NB4 (cell line): ENCODE measurements around the genes ZNF620 and KLHL40.

DNA sequence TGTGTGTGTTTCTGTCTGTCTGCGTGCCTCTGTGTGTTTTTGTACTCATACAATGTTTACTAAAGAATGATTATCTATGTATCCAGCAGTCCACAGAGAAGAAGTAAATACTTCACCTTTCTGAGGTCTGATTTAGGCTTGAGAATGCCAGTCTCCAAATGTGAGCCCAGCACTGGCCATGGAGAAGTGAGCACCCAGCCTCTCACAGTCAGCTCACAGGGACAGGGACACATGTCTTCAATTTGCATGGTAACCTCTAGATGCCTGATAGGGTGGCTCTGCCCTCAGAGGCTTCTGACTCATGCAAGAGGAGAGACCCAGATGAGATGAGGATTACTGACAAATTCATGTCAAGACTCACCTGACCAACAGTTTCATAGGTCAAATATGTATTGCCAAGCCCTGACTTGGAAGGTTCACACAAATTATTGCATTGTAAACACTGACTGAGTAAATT is 31.0 kb downstream of the ENTPD3 start:
- RRBS = no CpG with 5 or more reads among the region's 1 CpG

DNA sequence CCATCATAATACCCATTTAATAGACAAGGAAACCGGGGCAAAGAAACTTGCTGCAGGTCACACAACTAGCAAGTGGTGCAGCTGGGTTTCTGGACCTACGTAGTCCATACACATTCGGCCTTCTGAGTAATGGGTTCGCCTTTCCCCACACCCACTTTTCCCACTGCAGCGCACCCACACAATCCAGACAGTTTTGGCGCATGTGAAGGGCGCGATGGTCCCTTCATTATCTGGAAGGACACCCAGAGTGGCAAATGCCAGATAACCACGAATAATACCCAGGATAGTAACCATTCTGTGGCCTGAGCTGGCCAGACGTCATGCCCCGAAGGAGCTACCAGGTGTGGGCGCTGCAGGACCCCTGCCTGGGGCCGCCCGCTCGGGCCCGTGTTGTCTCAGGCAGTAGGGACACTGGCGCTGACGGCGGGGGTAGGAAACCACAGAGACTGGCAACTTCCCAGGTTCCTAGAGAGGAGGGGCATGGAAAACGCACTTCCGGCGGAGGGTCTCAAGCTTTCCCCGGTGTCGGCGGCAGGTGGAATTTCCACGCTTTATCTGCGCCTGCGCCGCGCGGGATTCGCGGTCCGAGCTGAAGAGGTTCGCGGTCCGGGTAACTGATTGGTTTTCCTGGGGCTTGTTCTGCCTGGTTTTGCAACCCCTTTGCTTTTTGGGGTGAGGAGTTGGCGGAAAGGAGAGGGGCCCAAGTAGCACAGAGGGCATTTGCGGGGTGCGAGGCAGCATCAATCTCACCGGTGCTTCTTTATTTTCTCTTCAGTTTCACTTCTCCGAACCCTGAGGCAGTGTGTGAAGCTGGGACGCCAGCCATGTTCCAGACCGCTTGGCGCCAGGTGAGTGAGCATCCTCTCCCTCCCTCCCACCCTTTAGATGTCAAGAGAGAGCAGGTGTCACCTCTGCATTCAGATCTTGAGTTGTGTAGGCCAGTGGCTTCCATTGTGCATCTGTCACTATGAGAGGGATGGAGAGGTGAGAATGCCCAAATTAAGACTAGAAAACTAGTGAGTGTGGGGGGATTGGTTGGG is at the start of gene ZNF620:
TSS of gene ZNF620 (plus strand) at position 511 of the 1,040 bp plus-strand sequence.
- RRBS = under 1% methylated on average over 10 of the region's 45 CpGs

GRCh38 chr3:40828318-40828869 is 303.6 kb downstream of the ZNF621 start:
- RRBS = no CpG with 5 or more reads among the region's 4 CpGs

GRCh38 chr3:40877591-40878454 is 321.5 kb upstream of the CTNNB1 start:
- RRBS = no CpG with 5 or more reads among the region's 12 CpGs

- RRBS = no CpG with 5 or more reads among the region's 10 CpGs
Observed at GRCh38 chr3:41241498-41242616, 42.6 kb downstream of the CTNNB1 start.

DNA sequence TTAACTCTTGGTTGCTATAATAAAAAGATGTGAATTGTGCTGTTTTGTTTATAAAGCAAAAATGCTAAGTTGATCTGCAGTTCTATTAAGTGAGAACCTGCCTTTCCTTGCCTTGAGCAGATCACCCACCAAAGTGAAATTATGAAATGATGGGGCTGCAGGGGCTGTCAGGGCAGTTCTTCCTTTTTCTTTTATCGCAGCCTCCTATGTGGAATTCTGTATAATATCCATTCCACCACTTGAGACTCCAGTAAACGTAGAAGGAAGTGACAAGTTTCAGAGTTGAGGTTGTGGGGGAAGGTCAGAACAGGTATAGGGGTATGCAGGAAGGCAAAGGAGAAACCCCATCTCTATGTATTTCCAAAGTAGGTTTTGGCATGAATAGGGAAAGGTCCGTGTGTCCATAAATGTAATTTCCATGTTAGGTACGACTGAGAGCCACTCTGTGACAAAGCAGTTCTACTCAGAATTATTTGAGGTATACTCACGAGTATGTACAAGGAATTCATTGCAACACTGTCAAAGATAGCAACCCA is 43.4 kb downstream of the CTNNB1 start:
- RRBS = no CpG with 5 or more reads among the region's 5 CpGs

- RRBS = under 1% methylated on average over 56 of the region's 123 CpGs
Observed at GRCh38 chr3:42013308-42014157, 51.6 kb upstream of the ULK4 start.

DNA sequence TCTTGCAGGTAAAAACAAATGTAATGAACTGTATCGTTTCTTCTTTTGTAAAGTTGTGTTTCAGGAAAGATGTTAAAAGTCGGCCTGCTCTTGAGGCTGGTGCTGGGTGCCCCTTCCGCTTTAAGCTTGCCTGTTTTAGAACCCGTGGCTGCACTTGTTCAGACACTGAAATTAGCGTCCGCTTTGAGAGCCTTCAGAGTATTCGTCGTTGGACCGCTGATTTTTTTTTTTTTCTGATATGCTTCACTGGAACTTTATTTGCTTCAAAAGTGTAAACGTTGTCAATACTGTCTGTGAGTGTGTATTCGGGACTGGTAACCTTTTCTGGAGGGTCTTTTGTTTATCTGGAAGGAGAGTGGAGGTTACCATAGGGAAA is 52.7 kb upstream of the ULK4 start:
- RRBS = no CpG with 5 or more reads among the region's 11 CpGs

GRCh38 chr3:42014963-42015599 is 53.2 kb upstream of the ULK4 start:
- RRBS = no CpG with 5 or more reads among the region's 11 CpGs

DNA sequence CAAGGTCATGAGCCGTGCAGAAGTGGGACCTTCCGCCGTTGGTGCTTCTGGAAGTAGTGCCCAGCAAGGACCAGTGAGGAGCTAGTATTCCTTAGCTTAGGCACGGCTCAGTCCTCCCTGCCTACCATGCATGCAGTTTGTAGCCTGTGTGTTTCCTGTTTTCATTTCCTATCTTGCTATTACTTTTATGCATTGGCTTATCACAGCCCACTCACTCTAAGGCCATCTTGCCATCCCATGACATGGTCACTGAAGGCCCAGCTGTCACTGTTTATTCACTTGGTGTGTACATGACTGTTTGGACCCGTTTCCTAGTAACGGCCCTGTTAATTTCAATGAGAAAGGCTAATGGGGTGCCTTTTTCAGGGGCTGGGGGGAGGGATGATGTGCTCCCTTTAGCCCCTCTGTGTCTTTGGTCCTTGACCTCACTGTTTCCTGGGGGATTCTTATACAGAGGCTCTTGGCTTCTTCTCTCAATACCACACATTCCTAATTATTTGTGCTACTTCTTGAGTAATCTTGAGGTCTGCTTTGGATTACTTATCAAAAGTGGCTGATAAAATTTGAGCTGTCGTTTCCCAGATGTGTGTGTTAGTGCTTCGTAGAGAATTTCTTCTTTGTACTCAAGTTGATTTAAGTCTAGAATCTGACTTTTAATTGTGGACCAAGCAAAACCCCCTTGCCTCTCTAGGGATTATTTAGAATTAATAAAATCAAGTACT is 24.5 kb upstream of the TRAK1 start:
- RRBS = no CpG with 5 or more reads among the region's 8 CpGs

DNA sequence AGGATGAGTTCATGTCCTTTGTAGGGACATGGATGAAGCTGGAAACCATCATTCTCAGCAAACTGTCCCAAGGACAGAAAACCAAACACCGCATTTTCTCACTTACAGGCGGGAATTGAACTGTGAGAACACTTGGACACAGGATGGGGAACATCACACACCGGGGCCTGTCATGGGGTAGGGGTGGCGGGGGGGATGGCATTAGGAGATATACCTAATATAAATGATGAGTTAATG is 18.5 kb downstream of the TRAK1 start:
- RRBS = no CpG with 5 or more reads among the region's 4 CpGs

DNA sequence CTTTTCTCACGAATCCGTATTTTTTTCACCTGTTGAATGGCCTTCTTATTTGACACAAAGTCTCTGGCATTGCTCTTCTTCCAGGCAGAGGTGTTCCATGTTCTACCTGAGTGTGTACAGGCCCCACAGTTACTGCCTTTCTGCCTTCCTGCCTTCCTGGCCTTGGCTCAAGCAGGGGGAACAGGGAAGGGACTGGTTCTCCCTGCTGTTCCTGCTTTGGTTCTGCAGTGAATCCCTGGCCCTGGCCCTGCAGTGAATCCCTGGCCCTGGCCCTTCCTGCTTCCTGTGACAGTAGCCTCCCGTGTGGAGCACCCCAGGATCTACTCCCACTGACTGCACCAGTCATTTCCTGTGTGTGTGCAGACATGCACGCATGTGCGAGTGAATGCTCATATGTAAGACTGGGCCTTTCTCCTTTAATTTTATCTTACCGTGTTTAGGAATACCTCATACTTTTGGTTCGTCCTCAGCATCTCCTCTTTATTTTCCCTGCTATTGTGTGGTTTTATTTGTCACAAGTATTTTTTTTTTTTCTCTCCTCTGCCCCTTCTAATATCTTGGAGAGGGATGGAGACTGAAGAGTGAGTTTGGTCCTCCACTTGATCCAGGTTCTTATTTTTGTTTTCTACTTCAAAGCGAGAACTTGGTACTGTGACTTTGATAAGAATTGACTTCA is 32.2 kb downstream of the TRAK1 start:
- RRBS = no CpG with 5 or more reads among the region's 8 CpGs

DNA sequence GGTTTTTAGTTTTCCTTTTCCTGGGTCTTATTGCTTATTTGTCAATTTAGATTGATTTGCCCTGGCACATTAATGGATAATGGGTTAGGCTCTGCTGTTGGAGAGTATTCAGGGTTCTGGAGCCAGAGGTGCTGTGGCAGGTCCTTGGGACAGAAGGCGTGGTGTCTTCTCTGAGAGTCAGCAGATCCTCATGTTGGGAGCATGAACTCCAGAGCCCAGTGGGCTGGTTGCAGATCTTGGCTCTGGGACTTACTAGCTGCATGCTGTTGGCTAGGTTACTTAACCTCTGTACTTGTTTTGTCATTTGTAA is 77.7 kb downstream of the CCK start:
- RRBS = no CpG with 5 or more reads among the region's 1 CpG

DNA sequence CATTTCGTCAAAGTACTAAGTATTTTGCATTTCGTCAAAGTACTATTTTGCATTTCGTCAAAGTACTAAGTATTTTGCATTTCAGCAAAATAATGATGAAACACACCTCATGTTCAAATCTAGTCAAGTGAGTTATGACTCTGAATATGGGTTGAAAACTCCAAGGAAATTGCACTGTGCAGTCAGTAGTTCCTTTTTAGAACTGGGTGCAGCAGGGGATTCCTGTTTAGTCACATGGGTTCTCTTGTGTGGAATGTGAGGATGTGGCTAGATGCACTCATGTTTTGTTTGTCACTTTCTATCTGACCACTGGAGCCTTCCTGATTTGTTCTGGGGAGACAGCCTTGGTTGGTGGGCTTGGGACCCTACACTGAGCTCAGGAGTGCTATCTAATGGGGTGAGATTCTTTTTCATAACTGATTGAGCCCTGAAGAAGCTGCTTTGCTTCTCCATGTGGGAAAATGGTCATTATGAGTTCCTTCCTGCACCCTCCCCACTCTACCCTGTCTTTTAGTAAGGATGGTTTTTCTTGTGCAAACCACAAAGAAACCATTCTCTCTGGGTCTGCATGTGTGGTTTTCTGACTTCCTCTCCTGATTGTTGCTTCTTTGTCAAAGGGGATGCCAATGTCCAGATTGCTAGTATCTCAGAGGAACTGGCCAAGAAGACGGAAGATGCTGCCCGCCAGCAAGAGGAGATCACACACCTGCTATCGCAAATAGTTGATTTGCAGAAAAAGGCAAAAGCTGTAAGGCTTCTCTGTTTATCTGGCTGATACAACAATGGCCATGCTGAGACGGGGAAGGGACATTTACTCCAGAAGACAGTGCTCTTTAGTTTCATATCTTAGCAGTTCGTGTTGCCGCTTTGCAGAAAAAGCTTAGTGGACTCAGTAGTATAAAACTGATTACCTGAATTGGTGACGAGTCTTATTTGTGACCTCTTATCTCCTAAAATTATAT is 73.2 kb downstream of the CCK start:
- RRBS = no CpG with 5 or more reads among the region's 10 CpGs

DNA sequence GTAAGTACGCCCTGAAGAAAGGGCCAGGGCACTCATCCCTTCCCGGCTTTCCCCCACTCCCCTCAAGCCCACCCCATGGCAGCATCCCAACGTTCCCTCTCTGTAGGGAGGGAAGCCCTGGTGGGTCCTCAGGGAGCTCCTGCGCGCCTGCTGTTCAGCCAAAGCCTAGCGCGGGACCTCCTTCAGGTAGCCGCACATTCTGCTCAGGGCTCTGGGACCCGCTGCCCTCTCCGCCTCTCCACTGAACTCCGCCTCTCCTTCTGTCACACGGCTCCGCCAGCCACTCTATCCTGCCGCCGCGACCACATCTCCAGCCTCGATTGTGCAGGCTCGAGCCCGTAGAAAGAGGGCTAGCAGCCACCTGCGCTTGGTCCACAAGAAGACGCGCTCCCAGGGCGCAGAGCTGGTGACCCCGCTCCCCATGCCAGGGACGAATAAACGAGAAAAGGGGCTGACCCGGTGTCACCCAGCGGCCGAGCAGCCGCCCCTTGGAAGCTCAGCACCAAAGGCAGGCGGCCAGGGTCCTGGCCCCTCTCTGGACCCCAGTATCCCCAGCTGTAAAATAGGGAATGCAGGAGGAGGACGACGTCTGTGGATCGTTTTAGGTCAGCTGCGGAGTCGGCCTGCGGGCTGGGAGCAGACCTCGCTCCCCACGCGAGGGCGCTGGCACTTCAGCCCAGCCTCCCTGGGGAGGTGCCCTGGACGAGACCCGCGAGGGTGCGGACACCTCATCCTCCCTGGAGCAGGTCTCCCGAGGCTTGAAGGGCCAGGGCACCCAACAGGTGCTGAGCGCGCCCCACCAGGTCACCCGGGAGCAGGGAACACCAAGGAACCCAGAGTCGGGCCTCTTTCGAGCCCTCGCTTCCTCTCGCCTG is 1.0 kb upstream of the VIPR1 start:
- RRBS = no CpG with 5 or more reads among the region's 53 CpGs

- RRBS = no CpG with 5 or more reads among the region's 3 CpGs
Observed at GRCh38 chr3:42627084-42627809, 26.2 kb upstream of the ZBTB47 start.

DNA sequence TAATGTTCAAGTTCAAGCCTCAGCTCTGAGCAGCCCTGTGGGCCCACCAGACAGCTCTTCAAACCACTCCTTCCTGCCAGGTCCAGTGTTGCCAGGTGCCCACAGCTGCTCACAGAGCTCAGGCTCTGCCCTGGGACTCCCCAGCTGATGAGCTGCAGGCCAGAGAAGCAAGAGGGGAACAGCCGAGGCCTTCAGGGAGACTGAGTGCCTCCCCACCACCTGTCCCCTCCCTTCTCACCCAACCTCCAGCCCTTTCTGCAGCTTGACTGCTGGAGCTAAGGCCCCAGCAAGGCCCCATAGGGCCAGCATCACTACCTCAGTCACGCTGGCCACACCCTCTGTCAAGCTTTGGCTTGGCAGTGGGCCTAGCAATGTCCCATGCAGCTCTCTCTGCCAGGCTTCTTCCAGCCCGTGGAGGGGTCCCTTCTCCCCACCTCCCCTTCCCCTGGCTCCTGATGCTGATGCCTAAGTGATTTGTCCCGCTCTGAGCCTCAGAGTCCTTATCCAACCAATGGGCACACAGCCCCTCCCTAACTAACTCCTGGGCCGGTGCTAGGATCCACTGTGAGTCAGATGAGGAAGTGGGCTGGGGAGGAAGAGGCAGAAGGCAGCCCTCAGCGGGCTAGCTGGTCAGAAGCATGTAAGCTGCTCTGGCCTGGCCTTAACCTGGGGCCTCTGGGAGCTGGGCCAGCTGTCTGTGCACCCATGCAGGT is 1.0 kb upstream of the ZBTB47 start:
- RRBS = no CpG with 5 or more reads among the region's 6 CpGs

DNA sequence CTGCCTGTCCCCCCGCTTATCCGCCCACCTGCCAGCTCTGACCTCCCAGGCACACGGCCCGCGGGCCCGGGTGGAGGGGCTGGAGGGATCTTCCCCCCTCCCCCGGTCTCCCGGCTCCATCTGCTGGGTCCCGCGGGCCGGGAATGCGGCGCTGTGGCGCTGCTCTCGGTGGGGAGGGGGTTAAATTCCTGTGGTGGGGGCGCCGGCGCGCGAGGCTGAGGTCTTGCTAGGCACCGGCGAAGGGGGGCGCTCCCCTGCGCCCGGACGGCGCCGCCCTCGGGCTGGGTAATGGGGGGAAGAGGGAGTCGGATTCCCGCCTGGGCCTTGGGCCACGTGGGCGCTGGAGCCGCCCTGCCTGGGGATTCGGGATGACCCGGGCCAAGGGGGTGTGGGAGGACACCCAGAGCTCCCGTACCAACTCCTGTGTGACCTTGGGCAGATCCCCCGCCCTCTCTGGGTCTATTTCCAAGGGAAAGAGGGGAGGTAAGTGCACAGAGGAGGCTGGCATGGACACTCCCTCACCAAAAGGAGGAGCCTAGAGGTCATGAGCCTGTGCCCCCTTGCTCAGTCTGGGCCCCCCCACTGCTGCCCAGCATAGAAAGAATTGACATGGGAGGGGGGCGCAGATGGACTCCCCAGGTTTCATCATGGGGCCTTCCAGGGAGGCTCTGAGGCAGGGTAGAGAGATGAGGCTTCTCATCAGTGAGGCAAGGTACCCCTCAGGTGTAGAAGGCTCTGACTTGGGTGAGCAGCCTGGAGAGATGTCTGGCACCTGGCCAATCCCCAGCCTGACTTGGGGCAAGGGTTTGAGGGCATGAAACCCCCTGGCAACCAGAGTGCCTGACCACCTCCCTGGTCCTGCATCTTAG is 1.4 kb downstream of the ZBTB47 start:
- RRBS = 19% methylated on average over 12 of the region's 39 CpGs

GRCh38 chr3:42669727-42670209 is 15.6 kb upstream of the KLHL40 start:
- RRBS = no CpG with 5 or more reads among the region's 5 CpGs

DNA sequence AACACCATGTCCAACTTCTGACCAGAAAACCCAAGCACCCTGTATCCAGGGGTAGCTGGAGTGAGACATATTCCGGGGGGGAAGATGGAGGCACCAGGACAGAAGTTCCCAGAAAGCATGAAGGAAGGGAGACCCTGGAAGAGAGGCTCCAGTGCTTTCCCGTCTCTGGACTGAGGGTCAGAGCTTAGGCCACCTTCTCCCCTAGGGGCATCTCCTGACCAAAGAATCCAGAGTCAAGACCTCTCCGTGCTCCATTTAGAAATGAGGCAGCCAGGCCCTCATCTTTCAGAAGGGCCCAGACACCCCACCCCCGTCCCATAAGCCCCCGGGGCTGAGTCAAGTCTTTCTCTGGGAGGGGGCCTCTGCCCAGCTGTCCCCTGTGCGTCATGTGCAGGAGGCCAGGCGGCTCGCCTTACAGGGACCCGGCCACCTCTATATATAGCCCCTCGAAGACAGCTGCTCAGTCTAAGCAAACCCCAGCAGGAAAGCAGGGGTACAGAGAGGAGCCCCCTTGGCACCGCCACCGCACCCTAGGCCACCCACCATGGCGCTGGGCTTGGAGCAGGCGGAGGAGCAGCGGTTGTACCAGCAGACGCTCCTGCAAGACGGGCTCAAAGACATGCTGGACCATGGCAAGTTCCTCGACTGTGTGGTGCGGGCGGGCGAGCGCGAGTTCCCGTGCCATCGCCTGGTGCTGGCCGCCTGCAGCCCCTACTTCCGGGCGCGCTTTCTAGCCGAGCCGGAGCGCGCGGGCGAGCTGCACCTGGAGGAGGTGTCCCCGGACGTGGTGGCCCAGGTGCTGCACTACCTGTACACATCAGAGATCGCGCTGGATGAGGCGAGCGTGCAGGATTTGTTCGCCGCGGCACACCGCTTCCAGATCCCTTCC is at the start of gene KLHL40:
TSS of gene KLHL40 (plus strand) at position 463 of the 889 bp plus-strand sequence.
- RRBS = 79% methylated on average over 10 of the region's 45 CpGs